A673 (cell line): ENCODE measurements around the genes THEMIS2, DNAJC8 and RAB42.

DNA sequence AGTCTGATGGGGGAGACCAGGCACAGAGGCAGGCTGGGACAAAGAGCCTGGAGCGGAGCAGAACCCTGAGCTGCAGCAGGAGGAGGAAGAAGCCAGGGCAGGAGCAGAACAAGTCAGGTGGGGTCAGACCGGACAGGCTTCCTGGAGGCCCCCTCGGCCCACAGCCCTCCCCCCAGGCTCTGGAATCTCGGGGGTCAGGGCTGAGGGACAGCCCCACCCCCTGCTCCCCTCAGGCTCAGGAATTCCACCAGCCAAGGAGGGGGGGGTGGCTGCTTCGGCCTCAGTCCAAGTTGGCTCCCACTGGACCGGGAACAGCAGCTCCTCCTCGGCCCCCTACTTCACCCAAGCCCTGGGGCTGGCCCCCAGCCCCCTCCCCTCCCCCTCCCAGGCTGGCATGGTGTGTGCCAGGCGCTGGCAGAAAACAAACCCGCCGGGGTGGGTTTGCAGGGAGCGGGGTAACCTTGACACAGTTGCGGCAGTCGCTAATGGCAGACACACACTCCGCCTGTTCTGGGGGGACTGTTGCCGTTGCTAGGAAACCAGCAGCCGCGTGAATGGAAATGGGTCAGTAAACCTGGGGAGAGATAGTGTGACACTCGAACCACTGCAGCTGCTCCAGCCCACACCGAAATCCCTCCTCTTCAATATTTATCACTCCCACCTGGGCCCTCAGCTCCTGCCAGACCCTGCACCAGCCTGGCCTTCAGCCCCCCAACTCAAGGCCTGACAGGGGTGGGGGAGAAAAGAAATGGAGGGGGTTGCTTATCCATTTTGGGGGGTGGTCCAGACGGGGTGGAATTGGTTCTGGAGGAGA, 32.4 kb downstream of the AHDC1 start:
- PRO-cap: no peak

GRCh38 chr1:27574596-27575484, 29.1 kb downstream of the AHDC1 start:
- PRO-cap: no peak

DNA sequence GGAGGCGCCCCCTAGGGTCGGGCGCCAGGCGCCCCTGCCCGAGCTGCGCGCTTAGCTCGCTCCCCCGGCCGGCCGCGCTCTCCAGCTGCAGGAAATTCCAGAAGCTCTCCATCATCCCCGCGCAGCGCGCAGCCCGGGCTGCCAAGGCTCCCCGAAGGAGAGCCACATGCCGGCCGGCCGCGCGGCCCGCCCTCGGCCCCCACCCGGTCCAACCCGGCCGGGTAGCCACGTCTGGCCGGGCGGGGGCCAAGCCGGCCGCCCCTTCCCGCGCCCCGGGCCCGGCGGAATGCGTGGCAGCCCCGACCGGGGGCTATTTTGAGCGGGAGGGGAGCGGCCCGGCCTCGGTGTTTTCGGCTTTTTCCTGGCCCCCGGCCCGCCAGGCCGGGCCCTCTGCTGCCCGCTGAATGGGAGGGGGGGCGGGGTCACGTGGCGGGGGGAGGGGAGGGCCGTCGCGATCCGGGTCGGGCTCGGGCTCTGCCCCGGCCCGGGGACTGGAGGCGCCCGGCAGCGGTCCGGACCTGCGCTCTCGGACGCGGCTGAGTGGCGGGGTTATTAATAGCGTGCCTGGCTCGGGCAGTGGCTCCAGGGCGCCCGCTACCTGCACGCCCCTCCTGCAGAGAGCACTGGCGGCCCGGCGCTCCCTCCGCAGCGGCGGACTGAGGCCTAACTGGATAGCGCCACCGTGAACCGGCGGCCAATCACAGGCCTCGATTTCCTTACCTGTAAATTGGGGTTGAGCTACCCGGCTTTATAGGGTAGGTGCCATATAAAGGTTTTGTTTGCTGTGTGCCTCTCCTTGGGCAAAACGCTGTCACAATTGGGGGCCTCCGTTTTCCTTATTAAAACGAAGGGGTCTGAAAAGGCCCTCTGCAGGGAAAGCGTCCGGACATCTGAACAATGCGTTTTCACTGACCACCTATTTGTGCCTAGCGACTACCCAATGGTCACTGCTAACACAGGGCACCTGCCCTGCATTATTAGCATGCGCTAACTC, 28.2 kb downstream of the AHDC1 start:
- PRO-cap: no peak

GRCh38 chr1:27593208-27594062, 10.5 kb downstream of the AHDC1 start:
- PRO-cap: no peak

DNA sequence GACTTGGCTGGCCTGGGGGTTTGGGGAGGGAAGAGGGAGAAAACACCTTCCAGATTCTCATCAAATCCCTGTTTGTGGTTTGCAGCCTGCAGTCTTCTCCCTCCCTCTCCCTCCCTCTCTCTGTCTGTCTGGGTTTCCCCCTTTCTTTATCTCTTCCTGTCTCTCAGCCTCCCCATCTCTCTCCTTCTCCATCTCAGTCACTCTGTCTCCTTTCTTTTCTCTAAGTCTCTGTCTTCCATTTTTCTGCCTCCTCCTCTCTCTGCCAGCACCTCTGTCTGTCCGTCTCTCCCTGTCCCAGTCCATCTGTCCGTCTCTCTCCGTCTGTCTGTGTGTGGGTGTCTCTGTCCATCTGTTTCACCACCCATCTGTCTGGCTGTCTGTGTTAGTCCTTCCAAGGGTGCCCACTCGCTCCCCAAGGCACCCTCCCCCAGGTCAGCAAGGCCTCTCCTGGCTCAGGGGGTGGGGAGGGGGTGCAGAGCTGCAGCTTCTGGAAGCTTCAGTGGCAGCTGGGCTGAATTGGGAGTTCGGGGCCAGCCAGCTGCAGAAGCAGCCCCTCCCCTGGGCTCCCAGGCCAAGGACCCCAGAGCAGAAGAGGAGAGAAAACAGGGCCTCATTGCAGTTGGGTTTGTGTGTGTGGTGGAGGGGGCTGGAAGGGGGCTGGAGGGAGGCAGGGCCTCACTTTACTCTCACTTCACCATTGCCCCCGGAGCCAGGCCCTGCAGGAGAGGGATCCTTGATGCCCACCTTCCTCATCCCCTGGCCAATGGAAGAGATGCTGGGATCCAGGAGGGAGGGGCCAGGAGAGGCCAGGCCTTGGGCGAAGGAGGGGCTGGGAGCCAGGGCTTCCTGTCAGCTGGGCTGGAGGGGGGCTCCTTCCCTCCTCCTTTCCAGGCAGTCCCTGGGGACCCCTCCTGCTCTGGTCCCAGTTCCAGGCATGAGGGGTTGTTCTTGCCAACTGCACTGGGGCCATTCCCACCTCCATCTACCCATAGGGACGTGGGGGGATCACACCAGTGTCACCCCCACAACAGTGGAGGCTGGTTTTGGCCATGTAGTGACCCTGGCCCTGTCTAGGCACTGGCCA, 5.9 kb downstream of the AHDC1 start:
- PRO-cap: no peak

- PRO-cap: no peak
These were observed 4.8 kb downstream of the AHDC1 start for GRCh38 chr1:27599038-27599700.

GRCh38 chr1:27611603-27612081, 7.7 kb upstream of the AHDC1 start:
- PRO-cap: no peak

GRCh38 chr1:27613016-27613386, 9.1 kb upstream of the AHDC1 start:
- PRO-cap: no peak

GRCh38 chr1:27650453-27651351, 15.7 kb upstream of the FGR start:
- PRO-cap: no peak

GRCh38 chr1:27850738-27851395, 20.3 kb downstream of the PPP1R8 start:
- PRO-cap: no peak

DNA sequence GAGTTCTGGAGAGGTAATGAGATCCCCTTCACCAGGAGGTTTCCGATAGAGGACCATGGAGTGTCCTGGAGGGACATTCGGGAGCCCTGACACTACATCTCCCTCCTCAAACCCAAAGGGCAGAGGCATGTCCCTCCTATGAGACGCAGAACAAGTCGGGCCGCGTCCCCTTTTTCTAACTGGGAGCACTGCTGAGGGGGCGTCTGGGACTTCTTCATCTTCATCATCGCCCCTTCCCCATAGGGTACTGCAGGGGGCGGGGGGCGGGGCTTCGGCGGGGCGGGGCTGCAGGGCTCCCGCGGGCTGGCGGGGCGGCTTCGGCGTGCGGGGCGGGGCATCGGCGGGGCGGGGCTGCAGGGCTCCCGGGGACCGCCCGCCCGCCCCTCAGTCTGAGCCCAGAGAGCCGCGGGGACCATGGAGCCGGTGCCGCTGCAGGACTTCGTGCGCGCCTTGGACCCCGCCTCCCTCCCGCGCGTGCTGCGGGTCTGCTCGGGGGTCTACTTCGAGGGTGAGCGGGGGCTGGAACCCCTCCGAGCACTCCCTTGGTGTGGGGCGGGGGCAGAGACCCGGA, at the start of gene THEMIS2:
Gene THEMIS2 (plus strand): TSS at position 387 of the 571 bp plus-strand sequence.
- PRO-cap: unidirectional peak, plus-strand start at position 387 of the sequence

DNA sequence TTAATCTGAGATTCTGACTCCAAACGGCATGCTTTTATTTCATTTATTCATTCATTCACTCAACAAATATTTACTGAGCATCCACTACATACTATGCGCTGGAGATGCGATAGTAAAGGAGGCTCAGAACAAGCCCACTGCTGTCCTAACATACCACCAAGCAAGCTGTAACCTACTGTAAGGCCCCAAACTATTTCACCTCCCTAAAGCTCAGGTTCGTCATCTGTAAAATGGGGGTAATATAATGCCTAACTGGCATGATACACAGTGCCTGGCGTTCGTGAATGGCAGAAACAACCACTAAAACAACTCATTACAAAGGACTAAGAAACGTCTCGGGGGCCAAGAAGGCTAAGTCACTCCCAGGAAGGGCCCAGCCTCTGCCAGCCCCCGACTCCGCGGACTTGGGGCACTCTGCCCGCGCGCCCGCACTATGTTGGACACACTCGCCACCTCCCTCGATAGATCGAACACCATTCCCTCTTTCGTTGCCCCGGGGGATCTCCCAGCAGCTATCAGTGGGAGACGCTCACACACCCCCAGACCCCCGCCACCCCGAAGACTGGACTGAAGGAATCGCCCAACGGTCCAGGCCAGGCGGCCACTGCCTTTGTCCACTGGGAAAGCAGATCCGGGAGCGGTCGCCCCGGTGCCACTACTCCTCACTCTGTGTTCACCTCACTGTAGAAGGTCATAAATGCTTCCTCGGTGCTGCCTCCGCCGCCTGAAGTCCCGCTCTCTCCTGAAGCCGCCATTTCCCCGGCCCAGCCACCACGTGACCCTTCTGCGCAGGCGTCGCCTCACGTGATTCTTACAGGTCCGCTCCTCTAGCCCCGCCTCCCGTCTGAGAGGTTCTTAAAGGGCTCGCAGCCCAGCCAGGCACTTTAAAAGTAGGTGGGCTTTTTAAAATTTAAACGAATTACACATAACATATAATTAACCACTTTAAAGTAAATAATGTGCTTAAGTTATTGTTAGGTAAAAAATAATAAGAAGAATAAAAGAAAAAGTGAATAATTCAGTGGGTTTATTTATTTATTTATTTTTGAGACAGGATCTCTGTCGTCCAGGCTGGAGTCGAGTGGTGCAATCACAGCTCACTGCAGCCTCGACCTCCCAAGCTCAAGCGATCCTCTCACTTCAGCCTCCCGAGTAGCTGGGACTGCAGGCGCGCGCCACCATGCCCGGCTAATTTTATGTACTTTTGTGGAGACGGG, at the start of gene DNAJC8:
Gene DNAJC8 (minus strand): TSS at position 786 of the 1,217 bp plus-strand sequence.
- PRO-cap: bidirectional peak, plus-strand start at position 850 of the sequence, minus-strand start at position 783 of the sequence

GRCh38 chr1:28248164-28248867, 11.0 kb upstream of the SESN2 start:
- PRO-cap: bidirectional peak, plus-strand start at chr1:28248773, minus-strand start at chr1:28248582

DNA sequence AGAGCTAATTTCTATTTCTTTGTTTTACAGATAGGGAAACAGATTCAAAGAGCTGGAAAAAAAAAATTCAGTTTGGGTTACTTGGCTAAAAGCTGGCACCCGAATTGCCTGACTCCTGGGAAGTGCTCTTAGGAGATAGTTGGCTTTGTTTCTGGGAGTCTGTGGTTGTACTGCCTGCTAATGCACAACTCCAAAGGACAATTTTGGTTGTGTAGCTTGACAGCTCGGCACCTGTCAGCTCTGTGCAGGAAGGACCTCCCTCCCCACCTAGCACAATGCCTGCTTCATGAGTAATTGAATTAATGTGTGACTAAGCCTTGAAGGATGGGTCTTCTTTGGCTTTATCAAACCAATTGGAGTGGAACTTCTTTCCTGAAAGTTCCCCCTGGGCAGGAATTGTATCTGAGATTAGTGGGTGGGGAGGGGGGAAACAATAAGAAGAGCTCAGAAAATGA, 10.4 kb upstream of the SESN2 start:
- PRO-cap: bidirectional peak, plus-strand start at position 156 of the sequence, minus-strand start at position 205 of the sequence; bidirectional peak, plus-strand start at position 352 of the sequence, minus-strand start at position 296 of the sequence

DNA sequence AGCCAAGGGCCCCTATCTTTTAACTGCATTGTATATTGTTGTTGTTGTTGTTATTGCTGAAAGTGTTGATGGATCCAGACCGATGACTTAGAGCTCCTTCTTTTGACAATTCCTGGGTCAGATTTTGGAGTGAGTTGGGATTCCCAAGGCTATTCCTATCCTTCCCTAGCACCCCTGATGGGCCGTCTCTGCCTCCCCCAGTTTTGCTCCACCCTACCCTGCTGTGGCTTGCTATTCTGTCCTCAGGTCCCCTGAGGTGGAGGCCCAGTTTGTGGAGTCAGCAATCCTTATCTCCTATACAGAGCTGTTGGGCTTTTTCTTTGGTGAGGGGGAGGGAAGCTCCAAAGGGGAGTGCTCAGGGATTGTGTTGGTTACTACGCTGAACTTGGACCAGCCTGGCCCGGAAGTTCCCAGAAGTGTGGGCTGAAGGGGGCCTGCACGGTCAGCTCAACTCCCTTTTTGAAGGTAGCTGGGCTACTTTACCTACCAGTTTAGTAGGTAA, 7.6 kb downstream of the SESN2 start:
- PRO-cap: no peak

- PRO-cap: no peak
These were observed 22.2 kb downstream of the SESN2 start for GRCh38 chr1:28281352-28282165.

DNA sequence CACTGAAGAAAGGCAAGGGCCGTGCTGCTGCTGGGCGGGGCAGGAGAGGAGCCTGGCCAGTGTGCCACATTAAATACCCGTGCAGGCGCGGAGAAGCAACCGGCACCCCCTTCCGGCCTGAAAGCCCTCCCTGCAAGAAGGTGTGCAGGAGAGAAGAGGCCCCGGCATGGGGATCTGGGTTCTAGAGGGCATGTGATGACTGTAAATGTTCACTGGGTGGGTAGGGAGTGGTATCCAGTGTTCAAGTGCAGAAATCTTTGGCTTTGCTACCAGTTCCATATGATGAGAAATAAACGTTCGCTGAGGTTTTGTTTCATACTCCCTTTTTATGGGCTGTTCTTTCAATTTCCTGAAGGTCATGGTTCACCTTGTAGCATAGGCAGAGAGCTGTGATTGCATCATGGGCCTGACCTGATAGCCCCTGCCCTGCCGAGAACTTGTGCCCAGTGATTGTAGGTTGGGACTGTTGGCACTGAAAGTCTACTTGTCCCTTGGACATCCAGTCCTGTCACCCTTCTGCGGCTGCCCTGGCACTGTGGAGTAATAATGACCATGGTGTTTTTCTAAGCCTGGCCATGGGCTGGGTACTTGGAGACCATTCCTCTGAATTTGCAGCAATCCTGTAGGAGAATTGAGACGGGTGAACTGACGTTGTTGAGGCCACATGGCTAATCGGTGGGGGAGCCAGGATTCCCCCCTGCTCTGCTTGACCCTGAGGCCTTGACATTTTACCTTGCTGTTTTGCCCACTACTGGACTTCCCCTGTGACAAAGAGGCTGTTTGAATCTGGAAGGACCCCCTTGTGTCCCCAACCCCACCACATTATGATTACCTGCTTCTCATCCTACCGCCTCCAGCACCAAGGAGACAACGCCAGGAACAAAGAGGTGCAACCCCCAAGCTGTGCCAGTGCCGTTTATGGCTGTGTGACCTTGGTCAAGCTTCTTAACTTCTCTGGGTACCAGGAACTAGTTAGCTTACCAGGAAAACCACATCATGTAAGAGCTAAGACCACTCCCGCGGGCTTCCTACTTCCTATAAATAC, 23.2 kb downstream of the SESN2 start:
- PRO-cap: no peak

DNA sequence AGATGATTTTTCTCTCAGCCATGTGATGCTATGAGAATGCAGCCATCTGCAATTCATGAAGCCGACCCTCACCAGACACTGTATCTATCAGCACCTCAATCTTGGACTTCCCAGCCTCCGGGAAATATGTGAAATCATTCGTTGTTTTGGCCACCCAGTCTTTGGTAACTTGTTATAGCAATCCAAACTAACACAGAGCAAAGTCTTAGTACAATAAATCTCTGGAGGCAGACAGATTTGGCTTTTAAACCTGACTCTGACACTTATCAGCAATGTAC, 5.2 kb upstream of the MED18 start:
- PRO-cap: no peak

GRCh38 chr1:28518778-28519445, 13.1 kb downstream of the RCC1 start:
- PRO-cap: bidirectional peak, plus-strand start at chr1:28519155, minus-strand start at chr1:28518831

- PRO-cap: bidirectional peak, plus-strand start at chr1:28592475, minus-strand start at chr1:28592406
These were observed at the start of gene RAB42 for GRCh38 chr1:28591804-28592567. Gene RAB42, plus strand, starts transcription at chr1:28592265.